Heart right ventricle (tissue), 2 donors: Measurements from ENCODE around the genes SLC22A24 and MARK2.

- PRO-cap, 2 experiments, result no peak in any of the 2 experiments
Measured at GRCh38 chr11:62799363-62799947, 5.8 kb downstream of the NXF1 start.

DNA sequence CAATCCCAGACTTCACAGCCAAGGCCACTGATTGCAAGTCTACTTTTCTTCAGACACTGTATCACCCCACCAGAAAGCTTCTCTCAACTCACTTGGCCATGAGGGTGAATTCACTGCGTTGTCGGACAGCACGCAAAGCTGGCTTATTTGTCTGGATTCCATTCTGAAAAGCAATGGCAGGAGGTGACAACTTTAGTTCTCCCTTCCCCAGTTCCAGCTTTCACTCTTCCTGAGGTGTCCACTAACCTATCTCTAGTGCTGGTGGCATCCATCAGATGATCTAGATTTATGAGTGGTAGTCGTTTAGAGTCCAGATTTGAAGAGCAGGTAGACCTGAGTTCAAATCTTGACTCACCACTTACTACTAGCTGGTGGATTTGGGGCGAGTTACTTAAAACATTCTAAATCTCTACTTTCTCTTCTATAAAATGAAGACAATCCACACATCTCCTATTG, 4.4 kb downstream of the STX5 start:
- PRO-cap, 2 experiments, result no peak in any of the 2 experiments

DNA sequence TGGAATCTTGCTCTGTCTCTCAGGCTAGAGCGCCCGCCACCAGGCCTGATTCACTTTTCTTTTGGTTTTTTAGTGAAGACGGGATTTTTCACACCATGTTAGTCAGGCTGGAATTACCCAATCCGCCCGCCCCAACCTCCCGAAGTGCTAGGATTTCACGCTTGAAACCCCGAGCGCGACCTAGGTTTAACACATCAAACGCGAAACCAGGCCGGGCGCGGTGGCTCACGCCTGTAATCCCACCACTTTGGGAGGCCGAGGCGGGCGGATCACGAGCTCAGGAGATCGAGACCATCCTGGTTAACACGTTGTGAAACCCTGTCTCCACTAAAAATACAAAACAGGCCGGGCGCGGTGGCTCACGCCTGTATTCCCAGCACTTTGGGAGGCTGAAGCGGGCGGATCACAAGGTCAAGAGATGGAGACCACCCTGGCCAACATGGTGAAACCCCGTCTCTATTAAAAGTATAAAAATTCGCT, 1.3 kb upstream of the WDR74 start:
- PRO-cap, 2 experiments, result peak in 2 of 2 experiments; most common plus-strand start position 192 of the sequence (in 2); most common minus-strand start position 63 of the sequence (in 1)

DNA sequence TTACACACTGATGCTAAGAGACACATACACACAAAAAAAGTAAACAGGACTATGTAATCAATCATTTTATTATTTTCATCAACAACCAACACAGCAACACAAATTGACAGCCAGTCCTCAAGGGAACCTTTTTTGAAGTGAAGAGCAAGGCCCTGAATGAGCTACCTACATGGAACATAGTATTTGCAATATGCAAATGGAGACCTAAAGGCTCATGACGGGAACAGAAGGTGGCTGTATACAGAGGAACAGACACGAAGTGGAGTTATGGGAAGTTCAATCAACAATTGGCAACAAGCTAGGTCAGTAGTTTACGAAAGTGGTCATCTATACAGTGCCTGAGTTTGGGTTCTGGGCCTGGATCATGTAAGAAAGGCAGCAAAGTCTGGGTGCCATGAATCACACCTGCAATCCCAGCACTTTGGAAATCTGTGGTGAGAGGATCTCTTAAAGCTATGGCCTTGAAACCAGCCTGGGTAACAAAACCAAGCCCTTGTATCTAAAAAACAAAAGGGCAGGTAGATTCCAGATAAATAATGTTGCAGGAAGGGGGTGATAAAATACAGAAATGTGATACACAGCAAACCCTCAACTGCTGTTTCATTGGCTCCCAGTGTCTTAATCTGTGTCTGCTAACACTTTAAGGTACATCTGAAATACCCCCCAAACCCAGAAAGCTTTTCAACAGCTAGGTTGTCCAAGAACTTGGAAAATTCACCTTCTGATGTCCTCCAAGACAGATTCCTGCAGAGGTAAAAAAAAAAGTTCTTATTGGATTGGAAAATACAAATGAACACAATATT, 12.7 kb upstream of the WDR74 start:
- PRO-cap, 2 experiments, result no peak in any of the 2 experiments

DNA sequence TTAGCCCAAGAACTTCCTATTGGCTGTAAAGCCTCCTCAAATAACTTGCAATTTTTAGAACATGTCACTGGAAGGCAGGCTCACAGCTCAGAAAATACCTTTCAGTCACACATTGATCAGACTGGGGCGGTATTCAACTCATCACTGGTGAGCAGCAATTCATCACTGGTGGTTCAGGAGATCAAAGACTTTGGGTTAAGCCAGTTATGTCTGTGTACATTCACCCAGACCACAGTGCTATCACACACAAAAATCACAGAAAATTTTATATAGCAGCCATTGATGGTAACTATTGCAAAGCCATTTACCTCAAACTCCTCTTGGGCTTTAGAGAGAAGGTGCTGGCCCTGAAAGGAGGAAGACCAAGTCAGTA, 13.8 kb upstream of the WDR74 start:
- PRO-cap, 2 experiments, result peak in 1 of 2 experiments; most common minus-strand start position 150 of the sequence (in 1)

DNA sequence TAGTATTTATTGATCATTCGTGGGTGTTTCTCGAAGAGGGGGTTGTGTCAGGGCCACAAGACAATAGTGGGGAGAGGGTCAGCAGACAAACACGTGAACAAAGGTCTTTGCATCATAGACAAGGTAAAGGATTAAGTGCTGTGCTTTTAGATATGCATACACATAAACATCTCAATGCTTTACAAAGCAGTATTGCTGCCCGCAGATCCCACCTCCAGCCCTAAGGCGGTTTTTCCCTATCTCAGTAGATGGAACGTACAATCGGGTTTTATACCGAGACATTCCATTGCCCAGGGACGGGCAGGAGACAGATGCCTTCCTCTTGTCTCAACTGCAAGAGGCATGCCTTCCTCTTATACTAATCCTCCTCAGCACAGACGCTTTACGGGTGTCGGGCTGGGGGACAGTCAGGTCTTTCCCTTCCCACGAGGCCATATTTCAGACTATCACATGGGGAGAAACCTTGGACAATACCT, 19.3 kb upstream of the WDR74 start:
- PRO-cap, 2 experiments, result no peak in any of the 2 experiments

DNA sequence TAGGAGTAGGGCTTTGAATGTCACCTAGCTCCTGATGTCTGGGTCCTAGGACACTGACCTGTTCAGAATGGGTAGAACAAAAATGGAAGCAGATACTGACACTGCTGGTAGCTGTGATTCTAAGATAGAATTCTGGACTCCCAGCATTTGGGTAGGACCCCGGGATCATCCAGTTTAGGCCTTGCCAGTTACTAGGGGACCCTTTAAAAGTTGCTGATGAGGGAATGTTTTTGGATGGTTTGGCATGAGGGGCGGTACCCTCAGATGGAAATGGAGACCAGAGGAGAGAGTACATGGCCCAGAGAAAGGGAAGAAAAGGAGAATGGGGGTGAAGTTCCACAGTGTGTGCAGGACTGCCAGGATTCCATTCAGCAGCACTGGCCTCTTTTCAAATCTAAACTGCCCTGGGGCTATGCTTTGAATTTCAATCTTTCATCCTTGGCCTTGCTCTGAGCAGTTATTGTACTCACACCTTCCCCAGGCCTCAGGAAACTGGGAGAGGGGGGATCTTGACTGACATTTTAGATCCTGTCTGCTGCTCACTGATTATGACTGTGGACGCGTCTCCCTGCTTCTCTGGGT, 2.9 kb downstream of the SLC3A2 start:
- PRO-cap, 2 experiments, result no peak in any of the 2 experiments

DNA sequence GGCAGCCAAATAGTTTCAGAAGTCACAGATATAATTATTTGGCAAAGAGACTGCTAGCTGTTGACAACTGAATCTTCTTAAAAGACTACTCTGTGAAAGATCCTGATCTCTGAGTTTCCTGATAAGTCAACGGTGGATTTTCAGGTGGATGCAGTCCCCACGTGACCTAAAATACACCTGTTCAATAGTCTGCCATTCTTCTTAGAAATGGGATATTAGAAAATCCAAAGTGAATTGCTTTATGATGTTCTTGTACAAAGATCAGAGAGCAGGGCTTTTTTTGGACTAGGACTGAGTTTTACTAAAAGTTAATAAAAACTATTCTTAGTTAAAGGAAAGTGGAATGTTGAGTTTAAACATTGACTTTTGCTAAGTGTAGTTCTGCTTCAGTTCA, at the start of gene SLC22A24:
SLC22A24 (minus strand) TSS at position 238 of the 394 bp plus-strand sequence.
- PRO-cap, 2 experiments, result no peak in any of the 2 experiments

DNA sequence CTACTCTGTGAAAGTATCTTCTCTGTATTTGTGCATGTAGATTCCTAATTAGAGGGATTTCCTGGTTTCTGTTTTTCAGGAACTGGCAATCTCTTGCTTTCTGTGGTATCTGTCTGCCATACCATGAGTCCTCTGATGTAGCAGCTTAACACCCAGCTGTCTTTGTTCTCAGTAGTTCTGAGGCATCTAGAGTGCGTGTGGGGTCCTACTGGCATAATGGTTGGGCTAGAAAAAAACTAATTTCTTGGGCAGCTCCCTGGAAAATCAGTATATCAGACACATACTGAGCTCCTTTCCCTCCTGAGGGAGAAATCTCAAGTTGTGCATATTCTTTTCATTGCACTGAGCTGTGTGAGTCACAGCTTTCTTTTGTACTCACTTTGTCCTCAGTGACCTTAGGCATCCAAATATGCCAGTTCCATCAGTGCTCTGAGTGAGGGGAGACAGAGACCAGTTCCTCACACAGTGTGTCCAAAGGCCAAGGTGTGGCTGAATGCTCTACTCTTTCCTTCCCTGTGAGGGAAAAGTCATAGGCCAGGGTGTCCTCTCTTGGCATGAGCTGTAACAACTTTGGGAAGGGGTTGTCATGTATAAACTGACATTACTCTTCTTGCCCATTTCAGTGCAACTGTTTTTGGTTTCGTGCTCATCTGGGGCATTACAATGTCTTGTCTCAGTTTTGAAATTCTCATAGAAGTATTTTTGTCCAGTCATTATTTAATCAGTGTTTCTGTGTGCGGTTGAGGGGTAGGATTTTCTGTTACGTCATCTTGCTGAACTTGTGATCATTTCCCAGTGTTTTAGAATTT, 35.6 kb upstream of the SLC22A24 start:
- PRO-cap, 2 experiments, result no peak in any of the 2 experiments

- PRO-cap, 2 experiments, result no peak in any of the 2 experiments
Measured at GRCh38 chr11:63510157-63510702, 4.3 kb downstream of the LGALS12 start.

- PRO-cap, 2 experiments, result no peak in any of the 2 experiments
Measured at GRCh38 chr11:63529159-63529974, 7.2 kb upstream of the PLAAT4 start.

- PRO-cap, 2 experiments, result no peak in any of the 2 experiments
Measured at GRCh38 chr11:63572254-63572755, 9.1 kb upstream of the PLAAT2 start.

GRCh38 chr11:63608917-63609378, 5.3 kb downstream of the PLAAT3 start:
- PRO-cap, 2 experiments, result no peak in any of the 2 experiments

GRCh38 chr11:63738754-63739049, 29.9 kb downstream of the ZFTA start:
- PRO-cap, 2 experiments, result no peak in any of the 2 experiments

GRCh38 chr11:63762007-63762445, 6.5 kb downstream of the ZFTA start:
- PRO-cap, 2 experiments, result no peak in any of the 2 experiments

DNA sequence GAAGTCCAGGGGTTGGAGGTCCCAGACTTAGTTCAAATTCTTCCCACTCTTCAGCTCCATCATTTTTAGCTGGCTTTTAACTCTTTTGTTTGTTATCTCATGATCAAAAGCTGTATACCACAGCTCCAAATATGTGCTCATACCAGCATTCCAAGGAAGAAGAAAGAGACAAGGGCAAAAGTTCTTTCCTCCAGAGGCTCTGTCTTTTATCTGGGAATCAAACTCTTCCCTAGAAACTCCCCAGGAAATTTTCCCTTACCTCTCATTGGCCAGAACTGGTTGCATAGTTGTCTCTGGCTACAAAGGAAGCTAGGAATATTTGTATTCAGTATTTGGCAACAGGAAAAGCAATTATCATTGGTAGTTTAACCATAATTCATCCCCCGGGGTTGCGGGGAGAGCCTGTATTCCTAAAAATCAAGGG, 10.4 kb upstream of the ZFTA start:
- PRO-cap, 2 experiments, result no peak in any of the 2 experiments

GRCh38 chr11:63805924-63806469, 7.3 kb upstream of the SPINDOC start:
- PRO-cap, 2 experiments, result peak in 1 of 2 experiments; most common minus-strand start chr11:63806078 (in 1)

GRCh38 chr11:63814415-63814949, 1.2 kb downstream of the SPINDOC start:
- PRO-cap, 2 experiments, result no peak in any of the 2 experiments

DNA sequence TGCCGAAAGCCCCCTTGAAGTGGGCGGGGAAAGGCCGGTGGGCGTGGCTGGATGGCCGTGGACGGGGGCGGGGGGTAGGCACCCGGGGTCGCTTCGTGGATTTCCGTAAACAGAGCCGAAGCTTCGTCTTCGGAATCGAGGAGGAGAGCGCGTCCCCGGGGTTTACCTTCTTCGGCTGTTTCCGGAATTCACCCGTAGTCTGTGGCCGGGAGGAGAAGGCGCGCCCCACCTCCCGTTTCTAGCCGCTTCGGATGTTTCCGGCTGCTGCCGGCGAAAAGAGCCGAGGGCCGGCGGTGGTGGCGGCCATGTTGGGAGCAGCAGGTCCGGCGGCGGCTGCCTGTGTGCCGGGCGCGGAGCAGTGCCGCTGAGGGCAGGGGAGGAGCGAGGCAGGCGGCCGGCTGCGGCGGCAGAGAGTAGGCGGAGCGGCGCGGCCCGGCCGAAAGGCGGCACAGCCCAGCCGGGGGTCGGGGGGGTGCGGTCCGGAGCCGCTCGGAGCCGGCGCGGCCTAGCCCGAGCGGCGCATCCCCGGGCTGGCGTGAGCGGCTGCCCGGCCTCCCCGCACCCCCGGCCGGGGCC, at the start of gene MARK2:
MARK2 (plus strand) TSS at position 290 of the 576 bp plus-strand sequence.
- PRO-cap, 2 experiments, result peak in 2 of 2 experiments; most common plus-strand start position 108 of the sequence (in 1); most common minus-strand start position 360 of the sequence (in 1)

DNA sequence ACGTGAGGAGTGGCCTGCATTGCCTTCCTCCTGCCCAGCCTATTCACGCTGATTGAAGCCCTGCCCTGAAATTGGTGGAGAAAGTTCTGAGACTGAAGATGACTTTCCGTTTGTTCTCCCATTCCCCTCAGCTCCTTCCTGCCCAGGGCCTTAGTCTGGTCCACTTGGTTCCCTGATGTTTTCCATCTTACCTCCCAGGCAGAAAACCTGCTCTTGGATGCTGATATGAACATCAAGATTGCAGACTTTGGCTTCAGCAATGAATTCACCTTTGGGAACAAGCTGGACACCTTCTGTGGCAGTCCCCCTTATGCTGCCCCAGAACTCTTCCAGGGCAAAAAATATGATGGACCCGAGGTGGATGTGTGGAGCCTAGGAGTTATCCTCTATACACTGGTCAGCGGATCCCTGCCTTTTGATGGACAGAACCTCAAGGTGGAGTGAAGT, 17.3 kb downstream of the RCOR2 start:
- PRO-cap, 2 experiments, result no peak in any of the 2 experiments